Measurements from ENCODE around the genes ZNHIT2, TIGD3 and SLC25A45.

DNA sequence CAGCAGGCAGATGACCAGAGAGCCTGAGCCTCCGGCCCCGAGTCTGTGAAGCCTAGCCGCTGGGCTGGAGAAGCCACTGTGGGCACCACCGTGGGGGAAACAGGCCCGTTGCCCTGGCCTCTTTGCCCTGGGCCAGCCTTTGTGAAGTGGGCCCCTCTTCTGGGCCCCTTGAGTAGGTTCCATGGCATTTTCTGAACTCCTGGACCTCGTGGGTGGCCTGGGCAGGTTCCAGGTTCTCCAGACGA is 278 bp downstream of the SLC22A12 start:
- PRO-cap = no peak
- RAMPAGE, long total RNA, 4 experiments = no peak in any of the 4 experiments

- PRO-cap = unidirectional peak, plus-strand start at chr11:64743103; bidirectional peak, plus-strand start at chr11:64743522, minus-strand start at chr11:64743290
- RAMPAGE, long total RNA, 4 experiments = start-site peak on the minus strand in 2 of 4 experiments, at chr11:64742763-64743004 at its widest, 5 to 20 reads per replicate
Measured at GRCh38 chr11:64742711-64743736, 918 bp downstream of the RASGRP2 start.

DNA sequence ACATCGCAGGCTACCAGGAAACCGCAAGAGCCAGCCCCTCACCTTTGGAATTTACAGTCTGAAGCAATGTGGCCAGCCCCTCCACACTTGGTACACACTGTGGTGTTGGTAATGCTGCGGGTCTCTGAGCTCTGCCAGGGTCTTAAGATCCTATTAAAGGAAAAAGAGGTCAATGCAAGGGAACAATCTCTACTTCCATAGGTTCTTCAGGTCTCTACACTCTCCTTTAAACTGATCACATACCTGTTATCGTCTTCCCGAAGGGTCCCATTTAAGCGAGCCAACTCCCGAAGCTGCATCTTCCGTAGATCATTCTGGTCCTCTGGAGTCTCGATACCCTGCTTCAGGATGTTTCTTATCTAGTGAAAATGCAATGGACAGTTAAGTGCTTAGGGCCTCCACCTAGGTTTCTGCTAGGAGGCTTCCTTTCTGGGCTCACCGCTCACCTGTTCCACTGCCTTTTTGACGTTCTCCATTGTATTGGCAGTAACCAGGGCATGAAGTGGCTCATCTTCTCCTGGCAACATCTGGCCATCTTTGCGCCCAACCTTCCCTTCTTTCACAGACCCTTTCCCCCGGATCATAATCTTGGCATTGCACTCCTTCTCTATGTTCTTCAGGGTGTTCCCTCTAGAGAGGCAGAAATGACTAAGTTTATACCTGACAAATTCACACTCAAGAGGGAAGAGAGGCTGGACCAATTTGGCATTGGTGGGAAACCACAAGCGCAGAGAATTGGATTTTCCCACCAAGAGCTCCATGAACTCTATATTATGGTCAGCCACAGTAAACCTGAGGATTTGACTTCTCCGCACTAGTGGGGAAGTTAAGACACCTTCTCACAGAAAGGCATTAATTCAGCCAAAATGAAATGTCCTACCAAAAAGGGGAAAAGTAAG is 9.1 kb downstream of the SF1 start:
- PRO-cap = no peak
- RAMPAGE, long total RNA, 4 experiments = no peak in any of the 4 experiments

DNA sequence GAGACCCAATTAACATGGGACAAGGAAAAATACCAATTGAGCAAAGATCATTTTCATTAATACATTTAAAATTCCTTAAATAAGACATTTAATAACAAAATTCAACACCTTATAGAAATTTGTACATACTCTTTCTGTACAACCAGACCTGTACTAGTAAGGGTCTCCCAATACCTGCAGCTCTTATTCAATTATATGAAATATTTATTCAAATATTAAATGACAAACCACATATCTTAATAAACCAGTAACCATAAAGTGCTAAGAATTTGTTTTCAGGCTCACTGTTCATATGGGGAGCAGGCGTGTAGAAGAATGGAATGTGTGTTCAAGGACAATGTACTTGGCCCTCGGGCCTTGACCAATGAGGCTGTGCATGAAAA is 4.4 kb downstream of the SF1 start:
- PRO-cap = no peak
- RAMPAGE, long total RNA, 4 experiments = no peak in any of the 4 experiments

- PRO-cap = unidirectional peak, plus-strand start at chr11:64777827
- RAMPAGE, long total RNA, 4 experiments = no peak in any of the 4 experiments
Measured at GRCh38 chr11:64777287-64778253, 772 bp downstream of the SF1 start.

GRCh38 chr11:64894710-64895346 is 16.4 kb upstream of the EHD1 start:
- PRO-cap = no peak
- RAMPAGE, long total RNA, 4 experiments = no peak in any of the 4 experiments

- PRO-cap = no peak
- RAMPAGE, long total RNA, 4 experiments = no peak in any of the 4 experiments
Measured at GRCh38 chr11:64913977-64914261, 3.1 kb downstream of the ATG2A start.

GRCh38 chr11:64920200-64920533 is 3.2 kb upstream of the ATG2A start:
- PRO-cap = no peak
- RAMPAGE, long total RNA, 4 experiments = no peak in any of the 4 experiments

DNA sequence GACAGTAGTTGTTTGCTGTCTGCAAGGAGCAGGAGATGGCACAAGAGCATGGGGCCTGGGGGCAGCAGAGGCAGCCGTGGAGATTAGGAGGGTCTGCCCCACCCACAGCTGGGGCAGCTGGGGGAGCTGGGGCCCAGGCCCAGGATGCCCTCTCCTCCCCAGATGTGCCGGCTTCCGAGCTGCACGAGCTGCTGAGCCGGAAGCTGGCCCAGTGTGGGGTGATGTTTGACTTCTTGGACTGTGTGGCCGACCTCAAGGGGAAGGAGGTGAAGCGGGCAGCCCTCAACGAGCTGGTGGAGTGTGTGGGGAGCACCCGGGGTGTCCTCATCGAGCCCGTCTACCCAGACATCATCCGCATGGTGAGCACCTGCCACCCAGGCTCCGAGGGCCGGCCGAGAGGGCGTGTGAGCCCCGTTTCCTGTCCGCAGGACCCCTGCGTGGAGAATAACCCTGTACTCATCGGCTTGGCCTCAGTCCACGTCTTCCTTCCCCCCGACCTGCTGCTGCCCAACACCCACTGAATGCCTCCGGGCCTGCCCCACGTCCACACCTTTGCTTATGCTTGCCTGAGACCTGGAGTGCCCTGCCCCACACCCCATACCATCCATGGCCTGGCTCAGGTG is 2.2 kb downstream of the PPP2R5B start:
- PRO-cap = no peak
- RAMPAGE, long total RNA, 4 experiments = start-site peak on the plus strand in 1 of 4 experiments, centred at position 347 of the sequence, 5 reads per replicate

DNA sequence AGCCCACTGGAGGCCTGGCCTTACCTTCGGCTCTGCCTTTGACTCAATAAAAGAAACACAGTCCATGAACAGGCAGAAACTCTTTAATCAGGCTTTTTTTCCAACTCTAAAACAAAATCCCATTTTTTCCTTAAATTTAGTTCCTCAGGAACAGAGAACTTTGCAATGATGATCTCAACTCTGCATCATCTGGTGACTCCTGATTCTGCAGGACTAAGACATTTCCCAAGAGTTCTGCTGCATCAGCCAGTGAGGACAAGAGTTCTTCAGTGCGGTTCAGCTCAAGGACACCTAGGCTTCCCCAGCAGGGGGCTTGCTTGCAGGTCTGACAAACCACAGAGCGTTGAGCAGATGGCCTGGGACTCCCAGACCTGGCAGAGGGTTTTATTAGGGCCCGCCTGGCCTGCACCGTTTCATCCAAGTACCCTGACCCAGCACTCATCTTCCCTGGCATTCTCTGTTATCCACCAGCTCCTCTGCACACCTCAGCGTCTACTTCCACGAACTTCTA is 6.4 kb downstream of the CDCA5 start:
- PRO-cap = no peak
- RAMPAGE, long total RNA, 4 experiments = no peak in any of the 4 experiments

- PRO-cap = no peak
- RAMPAGE, long total RNA, 4 experiments = no peak in any of the 4 experiments
Measured at GRCh38 chr11:65096918-65097113, 802 bp downstream of the VPS51 start.

GRCh38 chr11:65113671-65114520 is 2.2 kb downstream of the TM7SF2 start:
- PRO-cap = no peak
- RAMPAGE, long total RNA, 4 experiments = no peak in any of the 4 experiments

GRCh38 chr11:65117274-65118218 is at the start of gene ZNHIT2:
Gene ZNHIT2 (minus strand): TSS chr11:65117701.
- PRO-cap = no peak
- RAMPAGE, long total RNA, 4 experiments = start-site peak on the minus strand in 4 of 4 experiments, at chr11:65117645-65117721 at its widest, 12 to 59 reads per replicate

DNA sequence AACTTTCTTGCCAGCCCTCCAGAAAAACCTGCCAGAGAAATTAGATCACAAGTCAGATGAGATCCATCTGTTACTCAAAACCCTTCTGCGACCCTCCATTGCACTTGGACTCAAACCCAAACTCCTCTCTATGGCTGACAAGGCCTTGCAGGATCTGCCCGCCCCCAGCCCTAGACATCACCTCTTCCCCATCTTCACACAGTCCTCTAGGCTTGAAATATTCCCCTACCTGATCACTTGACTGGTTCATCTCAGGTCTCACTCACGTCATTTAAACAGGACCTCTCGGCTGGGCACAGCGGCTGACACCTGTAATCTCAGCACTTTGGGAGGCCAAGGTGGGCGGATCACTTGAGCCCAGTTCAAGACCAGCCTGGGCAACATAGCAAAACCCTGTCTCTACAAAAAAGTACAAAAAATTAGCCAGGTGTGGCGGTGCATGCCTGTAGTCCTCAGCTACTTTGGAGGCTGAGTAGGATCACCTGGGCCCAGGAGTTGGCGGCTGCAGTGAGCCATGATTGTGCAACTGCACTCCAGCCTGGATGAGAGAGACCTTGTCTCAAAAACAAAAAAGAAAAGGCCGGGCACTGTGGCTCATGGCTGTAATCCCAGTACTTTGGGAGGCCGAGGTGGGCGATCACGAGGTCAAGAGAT is 1.4 kb upstream of the ZNHIT2 start:
- PRO-cap = no peak
- RAMPAGE, long total RNA, 4 experiments = no peak in any of the 4 experiments

- PRO-cap = no peak
- RAMPAGE, long total RNA, 4 experiments = no peak in any of the 4 experiments
Measured at GRCh38 chr11:65224894-65225287, 36.9 kb upstream of the POLA2 start.

GRCh38 chr11:65225288-65226212 is 36.2 kb upstream of the POLA2 start:
- PRO-cap = no peak
- RAMPAGE, long total RNA, 4 experiments = no peak in any of the 4 experiments

DNA sequence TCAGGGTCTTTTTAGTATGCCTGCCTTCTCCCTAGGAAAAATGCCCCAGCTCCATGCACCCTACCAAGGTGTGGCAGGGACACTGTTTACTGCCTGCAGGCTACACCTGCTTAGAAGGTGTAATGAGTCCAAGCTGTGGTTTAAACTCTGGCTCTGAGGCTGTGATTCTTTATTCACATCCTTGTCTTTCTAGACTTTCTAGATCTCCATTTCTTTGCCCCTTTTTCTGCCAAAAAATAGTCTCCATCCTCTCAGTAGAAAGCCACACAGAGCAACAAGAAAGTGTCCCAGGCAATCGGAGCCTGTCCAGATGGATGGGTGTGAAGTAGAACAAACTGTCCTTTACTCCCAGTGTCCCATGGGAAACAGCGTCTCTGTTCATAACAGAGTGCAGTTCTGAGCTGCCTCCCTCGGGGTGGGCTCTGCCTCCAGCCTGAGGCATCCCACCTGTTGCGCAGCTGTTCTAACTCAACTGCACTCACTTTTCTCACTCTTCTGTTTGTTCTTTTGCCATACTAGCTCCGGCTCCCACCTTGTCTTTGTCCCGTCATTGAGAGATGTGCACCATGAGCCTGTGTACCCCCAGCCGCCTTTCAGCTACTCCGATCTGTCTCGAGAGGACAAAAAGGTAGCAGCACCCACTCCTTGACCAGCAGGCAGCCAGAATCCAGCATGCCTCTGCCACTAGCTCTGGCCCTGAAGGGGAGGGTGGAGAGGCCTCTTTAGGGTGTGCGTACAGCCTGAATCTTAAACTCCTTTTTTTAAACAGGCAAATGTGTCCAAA is 20.8 kb upstream of the CDC42EP2 start:
- PRO-cap = no peak
- RAMPAGE, long total RNA, 4 experiments = start-site peak on the plus strand in 3 of 4 experiments, centred at positions 395 to 502 of the sequence, 21 to 44 reads per replicate

DNA sequence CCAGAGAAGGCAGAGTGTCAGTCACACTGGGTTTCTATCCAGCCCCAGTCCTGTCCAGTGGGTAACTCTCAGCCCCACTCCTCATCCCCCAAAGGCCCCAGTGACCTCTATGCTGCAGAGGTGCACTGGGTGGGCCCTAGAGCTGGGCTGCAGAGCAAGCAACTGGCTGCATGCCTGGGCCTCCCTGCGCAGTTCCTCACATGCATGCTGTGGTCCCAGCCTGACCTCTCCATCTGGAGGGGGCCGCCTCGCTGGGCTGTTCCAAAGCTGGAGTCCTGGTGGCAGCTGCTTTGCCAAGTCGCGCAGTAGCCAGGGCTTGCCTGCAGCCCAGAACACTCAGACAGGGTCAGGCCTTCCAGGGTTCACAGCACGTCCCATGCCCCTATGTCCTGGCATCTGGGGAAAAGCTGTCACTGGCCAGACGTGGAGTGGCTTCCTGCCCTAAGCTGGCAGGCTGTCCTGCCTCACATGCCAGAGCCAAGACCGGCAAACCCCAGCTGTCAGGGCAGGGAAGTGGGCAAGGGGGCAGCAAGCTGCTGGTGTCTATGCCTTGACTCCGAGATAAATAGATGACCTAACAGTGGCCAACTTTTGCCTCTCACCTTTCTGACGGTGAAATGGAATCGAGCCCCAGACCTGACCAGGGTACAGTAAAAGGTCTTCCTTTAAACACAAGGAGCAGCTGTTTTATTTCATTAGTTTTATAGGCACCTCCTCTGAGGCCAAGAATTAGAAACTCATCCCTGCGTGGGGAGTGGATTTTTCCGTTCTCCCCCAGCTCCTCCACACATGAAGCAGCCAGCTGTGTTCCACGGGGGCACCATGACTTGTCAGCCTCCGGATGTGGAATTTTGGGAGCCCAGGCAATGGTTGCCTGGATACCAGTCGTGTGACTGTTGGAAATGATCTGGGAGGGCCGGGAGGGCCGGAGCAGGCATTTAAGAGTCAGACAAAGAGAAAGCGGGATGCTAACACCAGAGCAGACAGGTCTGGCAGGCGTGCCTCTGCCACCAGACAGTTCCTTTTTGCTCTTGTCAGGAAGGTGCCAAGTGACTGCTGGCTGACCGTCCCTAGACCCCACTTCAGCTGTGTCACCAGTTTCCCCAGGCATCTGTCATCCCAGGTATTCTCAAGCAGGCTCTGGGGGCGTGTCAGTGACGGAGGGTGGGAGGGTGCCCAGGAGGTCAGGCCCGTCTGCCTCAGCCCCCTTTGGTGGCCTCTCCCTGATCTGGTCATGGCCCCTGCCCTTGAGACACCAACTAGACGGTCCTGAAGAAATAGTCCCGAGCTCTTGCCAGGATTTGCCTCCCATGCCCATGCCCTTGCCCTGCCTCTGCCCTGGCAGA is 16.2 kb upstream of the CDC42EP2 start:
- PRO-cap = unidirectional peak, plus-strand start at position 941 of the sequence
- RAMPAGE, long total RNA, 4 experiments = no peak in any of the 4 experiments

DNA sequence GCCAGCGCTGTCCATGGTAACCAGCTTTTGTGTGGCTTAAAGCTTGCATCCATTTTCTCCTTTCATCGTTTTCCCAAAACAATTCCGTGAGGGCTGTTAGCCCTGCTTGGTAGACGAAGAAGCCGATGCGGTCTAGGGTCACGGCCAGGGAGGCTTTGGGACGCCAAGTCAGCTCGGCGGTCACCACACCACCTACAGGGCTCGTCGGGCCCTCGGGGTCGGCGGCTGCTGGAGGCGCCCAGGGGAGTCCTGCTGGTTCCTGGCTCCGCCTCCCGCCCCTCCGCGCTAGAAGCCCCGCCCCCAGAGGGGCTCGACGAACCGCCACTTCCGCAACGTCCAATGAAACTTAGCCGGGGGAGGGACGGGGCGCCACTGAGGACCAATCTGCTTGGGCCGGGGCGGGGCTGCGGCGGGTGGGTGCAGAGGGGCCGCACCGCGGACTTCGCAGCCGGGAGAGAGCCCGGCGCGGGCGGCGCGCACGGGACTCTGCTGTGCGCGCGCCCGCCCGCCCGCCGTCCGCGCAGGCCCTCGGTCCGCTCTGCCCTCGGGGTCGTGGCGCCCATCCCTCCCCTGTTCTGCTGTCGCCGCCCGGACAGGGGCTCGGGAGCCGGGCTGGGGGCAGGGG is at the start of gene TIGD3:
Gene TIGD3, plus strand, starts transcription at position 445 of the 625 bp plus-strand sequence.
- PRO-cap = bidirectional peak, plus-strand start at position 445 of the sequence, minus-strand start at position 284 of the sequence
- RAMPAGE, long total RNA, 4 experiments = no peak in any of the 4 experiments

DNA sequence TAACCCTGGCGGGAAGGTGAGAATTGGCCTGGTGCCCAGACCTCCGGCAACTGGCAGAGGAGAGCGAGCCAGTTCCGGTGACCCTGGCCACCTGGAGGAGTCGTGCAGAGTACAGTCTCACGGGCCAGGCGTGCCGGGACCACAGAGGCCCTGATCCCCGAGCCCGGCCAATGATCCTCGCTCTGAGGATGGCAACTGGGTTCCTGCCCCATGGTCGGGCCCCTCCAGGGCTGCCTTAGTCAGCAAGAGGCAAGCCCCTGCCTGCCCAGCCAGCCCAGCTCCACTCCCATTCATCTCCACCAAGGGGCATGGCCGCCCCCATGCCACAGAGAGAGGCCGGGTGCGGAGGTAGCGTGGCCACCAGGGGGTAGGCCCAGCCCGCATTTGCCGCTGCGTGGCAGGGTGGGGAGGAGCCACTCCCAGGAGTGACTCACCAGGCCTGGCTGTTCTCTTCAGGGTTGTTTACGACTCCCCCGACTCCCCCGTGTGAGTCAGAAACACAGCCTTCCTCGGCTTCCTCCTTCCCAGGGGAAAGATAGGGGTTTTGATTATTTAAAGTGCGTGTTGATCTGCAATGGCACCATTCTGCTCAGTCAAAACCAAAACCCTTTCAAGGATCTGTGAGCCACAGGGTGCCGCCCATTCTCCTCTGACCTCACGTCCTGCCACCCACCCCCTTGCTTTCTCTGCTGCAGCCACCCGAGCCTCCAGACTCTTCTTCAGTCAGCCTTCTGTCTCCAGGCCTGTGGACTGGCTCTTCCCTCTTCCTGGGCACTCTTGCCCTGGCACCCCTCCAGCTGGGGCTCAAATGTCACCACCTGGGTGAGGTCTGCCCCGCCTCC is at the start of gene SLC25A45:
Gene SLC25A45, minus strand, starts transcription at position 595 of the 842 bp plus-strand sequence.
- PRO-cap = no peak
- RAMPAGE, long total RNA, 4 experiments = start-site peak on the minus strand in 2 of 4 experiments, centred at positions 374 to 621 of the sequence, 8 to 10 reads per replicate